GM19239 (cell line): ENCODE measurements around the gene GPR45.

DNA sequence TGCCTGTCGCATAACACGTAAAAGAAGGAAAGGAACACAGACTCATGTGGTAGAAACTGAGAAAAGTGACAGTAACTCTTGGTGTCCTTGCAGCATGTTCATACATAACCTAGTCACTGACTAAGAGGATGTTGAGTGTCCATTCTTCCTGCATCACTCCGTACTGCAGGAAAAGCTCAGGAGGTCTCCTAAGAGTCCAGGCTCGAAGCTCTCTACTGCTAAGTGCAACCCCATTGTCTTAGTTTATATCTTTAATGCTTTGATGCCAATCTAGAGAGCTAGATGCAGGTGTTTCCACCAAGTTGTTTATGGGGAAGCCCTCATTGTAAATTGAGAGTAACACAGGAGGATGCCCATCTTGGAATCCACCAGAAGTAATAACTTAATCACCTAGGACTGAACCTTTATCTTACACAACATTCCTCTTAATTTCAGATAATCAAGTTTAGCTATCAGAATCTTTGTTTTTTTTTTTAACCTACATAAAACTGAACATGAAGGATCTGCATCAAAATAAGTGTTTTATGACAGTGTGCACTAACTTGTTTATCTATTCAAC, 91.0 kb upstream of the IL1R2 start:
- RRBS: no CpG with 5 or more reads among the region's 4 CpGs

GRCh38 chr2:102027204-102028088, 35.7 kb downstream of the IL1R2 start:
- RRBS: no CpG with 5 or more reads among the region's 10 CpGs

DNA sequence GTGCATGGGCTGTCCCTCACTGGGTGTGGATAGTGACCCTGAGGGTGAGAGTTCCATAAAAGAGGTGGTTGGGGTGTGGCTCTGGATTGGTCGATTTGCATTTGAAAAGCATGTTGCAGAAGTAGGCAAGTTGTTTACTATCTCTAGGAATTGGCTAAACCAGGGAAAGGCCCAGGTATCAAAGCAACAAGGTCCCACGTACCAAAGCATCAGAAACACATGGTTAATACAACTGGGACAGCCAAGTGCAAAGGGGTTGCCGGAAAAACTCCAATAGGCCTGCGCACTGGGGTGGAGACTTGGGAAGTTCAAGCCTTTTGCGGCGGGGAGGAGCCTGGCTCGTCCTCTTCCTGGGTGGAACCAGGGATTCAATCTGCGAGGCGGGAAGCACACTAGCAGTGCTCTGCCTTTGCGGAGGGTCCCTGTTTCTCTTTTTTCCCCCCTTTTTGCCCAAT, 43.2 kb downstream of the IL1R2 start:
- RRBS: no CpG with 5 or more reads among the region's 10 CpGs

- RRBS: no CpG with 5 or more reads among the region's 10 CpGs
These were observed 69.5 kb downstream of the IL1R2 start for GRCh38 chr2:102061122-102061849.

DNA sequence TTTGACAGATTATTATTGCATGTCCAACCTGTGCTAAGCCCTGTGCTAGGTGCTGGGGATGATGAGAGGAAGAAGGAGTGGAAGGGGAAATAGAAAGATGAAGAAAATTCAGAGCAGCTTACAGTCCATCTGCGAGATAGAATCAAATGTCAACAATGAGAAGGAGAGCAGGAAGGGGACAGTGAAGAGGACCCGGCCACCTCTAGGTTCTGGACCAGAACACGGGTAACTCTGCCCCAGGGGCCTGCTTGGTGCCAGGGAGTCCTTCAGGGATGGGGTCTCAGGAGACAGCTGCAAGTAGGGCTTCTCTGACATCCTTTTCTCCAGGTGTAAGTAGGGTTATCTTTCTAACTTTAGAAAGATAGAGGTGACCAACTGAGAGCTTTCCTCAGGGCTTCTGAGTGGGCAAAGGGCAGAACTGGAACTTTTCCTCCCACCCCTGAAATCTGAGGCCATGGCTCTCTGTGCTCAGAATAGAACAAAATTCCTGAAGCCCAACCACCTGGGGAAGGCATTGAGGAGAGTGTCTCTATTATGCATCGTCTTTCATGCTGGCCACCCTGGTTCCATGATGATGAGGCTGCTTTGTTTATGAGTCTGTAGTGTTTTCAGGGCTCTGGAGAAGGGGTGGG, 30.9 kb upstream of the IL1R1 start:
- RRBS: no CpG with 5 or more reads among the region's 4 CpGs

DNA sequence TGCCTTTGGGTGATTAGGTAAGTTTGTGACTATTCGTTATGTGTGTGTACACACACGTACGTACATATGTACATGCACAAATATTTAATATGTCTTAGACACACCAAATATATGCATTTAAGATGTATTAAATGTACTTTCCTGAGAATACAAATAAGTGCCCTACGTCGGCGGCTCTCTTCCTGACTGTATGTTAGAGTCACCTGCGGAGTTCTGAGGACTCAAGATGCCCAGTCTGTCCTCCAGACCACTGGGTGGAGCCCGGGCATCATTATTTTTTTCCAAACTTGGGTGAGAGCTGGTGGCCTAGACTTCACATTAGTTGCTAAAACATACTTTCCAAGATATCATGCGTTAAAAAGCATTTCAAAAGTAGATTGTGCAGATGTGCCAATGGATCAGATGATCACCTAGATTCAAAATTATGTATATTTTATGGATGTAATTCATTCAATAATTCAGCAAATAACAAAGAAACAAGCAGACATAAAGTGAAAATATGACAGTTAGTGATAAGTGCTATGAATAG, 2.9 kb downstream of the IL18R1 start:
- RRBS: no CpG with 5 or more reads among the region's 9 CpGs

- RRBS: no CpG with 5 or more reads among the region's 3 CpGs
These were observed 25.1 kb upstream of the IL18RAP start for GRCh38 chr2:102397750-102398304.

DNA sequence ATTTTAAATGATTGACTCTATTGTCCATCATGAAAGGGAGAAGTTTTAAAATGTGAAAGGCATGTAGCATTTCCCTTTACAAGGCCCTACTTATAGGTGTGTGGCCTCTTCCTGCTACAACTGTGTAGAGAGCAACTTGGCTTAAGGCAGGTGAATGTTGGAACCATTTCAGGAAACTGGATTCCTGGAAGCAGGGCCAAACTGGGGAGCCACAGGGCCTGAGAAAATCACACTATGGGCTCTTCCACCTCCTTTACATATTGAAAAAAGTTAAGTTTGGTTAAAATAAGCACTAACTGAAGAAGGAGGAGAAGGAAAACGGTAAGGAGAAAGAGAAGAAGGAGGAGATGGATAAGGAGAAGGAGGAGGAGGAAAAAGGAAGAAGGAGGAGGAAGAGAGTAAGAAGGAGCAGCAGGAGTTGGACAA, 3.4 kb downstream of the SLC9A4 start:
- RRBS: no CpG with 5 or more reads among the region's 1 CpG

GRCh38 chr2:104845605-104845968, 8.3 kb upstream of the POU3F3 start:
- RRBS: no CpG with 5 or more reads among the region's 11 CpGs

DNA sequence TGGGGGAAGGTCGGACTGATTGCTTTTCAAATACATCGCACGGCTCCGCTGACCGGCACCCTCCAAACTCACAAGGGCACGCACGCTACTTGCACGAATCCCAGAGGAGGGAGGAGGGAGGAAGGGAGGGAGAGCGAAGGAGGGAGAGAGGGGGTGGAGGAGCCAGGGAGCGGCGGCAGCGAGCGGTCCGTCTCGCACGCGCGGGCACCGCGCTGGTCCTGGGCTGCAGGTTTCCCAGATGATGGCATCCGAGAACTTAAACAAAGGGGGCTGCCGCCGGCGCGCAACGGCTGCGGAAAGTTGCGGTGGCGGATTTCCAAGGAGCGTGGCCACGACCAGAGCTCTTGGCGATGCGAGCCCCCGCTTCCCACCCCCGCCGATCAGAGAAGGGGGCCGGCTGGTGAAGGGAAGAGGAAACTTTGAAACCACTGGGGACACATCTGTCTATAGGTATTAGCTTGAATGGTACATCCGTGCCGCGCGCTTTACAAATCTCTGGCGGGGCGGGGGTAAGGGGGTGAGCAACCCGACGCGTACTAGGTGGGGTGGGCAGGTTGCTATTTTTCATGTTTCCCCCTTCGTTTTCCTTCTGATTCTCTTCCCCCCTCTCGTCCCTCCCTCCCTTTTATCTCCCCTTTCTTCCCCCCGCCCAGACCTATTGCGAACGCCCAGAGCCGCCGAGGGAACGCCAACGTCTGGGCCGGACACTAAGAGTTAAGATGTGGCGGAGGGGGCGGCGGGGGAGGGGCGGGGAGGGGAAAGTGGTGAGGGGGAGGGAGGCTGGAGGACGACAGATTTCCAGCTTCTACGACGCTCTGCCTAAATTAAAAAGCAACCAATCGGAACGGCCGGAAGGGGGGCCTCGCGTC, 561 bp upstream of the POU3F3 start:
- RRBS: no CpG with 5 or more reads among the region's 68 CpGs

GRCh38 chr2:104889903-104890389, 36.0 kb downstream of the POU3F3 start:
- RRBS: no CpG with 5 or more reads among the region's 12 CpGs

DNA sequence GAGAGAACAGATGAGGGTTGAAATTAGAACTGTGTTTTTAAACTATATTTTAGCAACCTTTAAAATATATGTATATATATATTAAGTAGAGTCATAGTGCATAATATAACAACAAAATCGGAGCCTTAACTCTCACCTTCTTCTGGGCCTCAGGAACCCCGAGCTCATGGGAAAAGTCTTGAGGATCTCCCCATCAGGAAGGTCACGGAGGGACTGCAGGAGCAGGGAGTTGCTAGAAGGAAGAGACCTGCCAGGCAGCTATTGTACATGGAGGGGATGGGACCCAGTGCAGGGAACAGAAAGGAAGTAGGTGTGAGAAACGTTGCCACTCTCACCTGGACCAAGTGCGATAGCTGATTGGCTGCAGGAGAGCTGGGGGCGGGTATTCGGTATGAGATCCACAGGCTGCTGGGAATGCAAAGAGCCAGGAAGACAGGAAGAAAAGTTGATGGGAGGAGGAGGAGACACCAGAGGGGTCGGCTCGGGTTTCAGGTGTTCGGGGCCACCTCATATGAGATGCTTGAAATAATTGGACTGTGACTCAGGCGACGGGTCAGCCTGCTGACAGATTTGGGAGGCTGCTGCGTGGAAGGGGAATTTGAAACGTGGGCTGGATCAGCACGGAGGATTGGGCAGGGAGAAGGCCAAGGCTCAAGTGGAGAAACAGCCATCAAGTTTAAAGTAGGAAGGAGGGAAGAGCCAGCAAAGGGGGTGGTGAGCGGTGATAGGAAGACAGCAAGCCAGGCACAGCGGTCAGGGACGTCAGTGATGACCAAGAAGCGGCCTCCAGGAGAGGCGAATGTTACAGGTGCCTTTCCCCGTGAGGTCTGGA, 65.0 kb downstream of the MRPS9 start:
- RRBS: no CpG with 5 or more reads among the region's 21 CpGs

DNA sequence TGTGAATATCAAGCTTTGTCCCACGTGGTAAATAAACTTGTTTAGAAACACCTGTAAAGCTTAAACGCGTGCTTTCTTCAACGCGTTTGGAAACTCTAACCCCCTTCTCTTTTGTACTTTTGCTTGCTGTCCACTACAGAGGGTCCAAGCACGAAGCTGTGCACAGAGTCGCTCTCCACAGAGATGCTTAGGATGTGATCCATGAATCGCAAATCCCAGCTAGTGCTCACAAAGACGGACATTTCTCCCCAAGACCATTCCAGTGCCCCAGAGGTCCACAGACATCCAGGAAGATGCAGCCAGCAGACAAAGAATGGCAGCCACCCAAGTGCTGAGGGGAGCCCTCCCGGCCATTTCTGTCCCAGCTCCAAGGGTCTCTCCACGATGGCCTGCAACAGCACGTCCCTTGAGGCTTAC, at the start of gene GPR45:
GPR45 (plus strand) TSS at position 269 of the 417 bp plus-strand sequence.
- RRBS: no CpG with 5 or more reads among the region's 12 CpGs

- RRBS: no CpG with 5 or more reads among the region's 6 CpGs
These were observed 34.8 kb downstream of the TGFBRAP1 start for GRCh38 chr2:105294633-105295286.

DNA sequence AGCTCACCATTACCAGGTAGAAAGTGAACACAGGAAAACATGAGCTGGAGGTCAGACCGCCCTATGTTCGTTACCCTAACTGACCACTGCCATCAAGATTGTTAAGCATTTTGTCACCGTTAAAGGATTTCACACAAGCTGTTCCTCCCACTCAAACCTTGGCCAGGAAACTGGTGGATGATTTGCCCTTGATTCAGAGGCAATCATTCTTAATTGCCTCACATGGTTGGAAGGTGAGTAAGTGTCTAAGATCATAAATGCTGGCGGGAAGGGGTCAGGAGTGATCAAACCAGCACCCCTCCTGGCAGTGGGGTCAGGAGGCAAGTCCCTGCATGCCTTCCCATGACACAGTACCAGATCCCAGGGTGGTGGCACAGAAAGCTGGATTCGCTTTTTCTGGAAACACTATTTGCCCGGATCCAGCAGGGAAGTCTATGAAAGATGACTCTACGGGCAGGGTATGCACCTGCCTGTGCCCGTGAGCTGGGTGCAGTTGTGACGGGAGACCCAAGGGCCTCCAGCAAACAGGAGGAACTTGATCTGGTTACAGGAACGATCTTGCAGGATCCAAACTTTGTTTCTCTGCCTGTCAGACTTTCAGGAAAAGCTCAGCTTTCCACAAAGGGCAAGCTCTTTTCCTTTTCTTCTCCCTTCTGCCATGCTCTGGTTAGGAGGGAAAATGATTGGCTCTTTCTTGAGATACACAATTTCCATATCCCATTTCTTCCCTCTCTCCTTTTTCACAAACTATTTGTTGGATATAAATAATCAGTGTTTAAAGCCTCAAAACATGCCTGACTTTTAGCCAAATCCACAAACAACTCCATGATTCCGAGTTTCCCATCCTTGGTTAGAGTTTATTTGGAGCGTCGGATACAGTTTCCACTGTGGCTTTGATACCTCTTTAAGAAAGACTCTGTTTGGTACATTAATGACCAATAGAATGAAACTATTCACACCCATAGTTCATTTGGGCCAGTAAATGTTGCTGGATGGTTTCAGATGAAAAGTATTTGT, 5.6 kb upstream of the FHL2 start:
- RRBS: no CpG with 5 or more reads among the region's 13 CpGs

GRCh38 chr2:105410445-105411008, 11.7 kb upstream of the FHL2 start:
- RRBS: no CpG with 5 or more reads among the region's 6 CpGs

DNA sequence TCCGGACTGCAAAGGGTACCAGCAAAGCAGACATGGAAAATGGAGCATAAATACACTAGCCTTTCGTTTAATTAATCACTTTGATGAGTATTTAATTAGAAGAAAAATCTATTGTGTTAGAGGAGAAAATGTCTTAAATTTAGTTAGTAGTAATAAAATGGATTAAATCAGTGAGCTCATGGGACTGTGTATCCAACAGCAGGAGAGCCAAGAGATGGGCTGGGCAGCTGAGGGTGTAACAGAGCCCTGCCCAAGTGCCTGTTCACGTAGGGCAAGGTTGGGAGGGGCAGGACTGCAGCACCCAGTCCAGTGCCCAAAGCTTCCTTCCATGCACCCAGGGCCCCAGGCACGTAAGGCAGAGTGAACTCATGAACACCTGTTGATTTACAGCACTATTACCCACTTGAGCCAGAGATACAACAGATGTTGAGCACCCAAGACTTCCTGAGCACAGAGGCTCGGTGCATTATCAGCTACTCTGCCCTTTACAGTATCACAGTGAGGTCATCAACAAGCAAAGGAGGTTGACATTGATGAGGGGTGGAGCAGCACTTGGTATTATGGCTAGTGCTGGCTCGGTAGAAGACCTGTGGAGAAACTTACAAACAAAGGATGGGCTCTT, 50.2 kb upstream of the FHL2 start:
- RRBS: no CpG with 5 or more reads among the region's 6 CpGs

GRCh38 chr2:105494416-105495032, 95.7 kb upstream of the FHL2 start:
- RRBS: no CpG with 5 or more reads among the region's 16 CpGs

DNA sequence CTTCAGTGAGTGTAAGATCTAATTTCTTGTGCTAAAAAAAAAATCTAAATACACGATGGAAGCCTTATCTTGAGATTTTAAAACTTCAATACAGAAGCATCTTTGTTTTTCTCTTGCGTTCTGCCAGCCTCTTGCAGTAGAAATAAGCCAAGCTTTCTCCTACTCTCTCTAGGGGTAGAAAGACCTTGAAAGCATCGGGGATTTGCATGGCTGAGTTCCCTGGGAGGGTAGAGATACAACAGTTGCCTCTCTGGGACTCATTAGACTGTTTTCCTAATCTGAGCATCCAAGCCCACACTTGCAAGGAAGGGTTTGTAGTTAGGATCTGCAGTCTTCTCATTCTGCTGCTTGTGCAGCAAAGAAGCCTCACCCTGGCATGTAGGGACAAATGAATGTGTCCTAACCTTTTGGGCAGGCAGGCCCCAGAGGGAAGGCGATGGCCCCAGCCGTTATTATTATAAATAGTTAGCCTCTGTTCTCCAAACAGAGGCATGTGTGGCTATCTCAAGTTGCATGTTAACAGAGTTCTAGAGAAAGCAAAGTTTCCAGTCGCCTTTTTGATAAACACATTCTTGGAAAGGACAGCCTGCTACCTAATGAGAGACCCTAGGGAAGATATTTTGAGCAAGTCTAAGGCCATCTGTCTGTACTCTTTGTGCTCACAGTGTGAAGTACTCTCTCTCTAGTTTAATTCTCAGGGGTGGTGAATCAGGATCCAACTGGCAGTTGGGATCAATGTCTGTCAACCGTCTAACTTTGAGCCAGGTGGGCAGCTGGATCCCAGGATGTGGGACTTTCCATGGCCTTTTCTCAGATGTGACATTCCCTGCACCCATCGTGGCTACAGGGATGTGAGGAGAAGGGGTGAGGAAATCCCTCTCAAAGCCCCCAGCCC, 97.3 kb upstream of the FHL2 start:
- RRBS: no CpG with 5 or more reads among the region's 8 CpGs

DNA sequence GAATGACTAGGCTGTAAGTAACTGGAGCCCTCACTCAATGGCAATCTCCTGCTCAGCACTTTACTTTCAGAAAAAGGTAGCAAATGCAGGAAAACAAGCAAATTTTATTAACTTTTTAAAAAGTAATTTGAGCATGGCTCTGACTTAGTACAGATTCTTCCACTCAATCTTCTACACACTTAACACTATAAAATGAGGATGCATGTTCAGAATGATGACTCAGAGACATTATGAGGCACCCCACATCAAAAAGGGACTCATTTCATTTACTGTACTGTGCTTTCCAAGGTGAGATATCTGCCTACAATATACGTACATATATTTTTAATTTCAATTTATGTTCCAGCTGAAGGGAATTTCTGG, 6.5 kb upstream of the NCK2 start:
- RRBS: no CpG with 5 or more reads among the region's 1 CpG